OVCAR3 (cell line): ENCODE measurements around the genes ANXA9 and PIP5K1A.

GRCh38 chr1:150623852-150625066, 5.2 kb downstream of the ENSA start:
- RRBS: no CpG with 5 or more reads among the region's 4 CpGs

GRCh38 chr1:150628547-150629201, 738 bp downstream of the ENSA start:
- RRBS: no CpG with 5 or more reads among the region's 20 CpGs

DNA sequence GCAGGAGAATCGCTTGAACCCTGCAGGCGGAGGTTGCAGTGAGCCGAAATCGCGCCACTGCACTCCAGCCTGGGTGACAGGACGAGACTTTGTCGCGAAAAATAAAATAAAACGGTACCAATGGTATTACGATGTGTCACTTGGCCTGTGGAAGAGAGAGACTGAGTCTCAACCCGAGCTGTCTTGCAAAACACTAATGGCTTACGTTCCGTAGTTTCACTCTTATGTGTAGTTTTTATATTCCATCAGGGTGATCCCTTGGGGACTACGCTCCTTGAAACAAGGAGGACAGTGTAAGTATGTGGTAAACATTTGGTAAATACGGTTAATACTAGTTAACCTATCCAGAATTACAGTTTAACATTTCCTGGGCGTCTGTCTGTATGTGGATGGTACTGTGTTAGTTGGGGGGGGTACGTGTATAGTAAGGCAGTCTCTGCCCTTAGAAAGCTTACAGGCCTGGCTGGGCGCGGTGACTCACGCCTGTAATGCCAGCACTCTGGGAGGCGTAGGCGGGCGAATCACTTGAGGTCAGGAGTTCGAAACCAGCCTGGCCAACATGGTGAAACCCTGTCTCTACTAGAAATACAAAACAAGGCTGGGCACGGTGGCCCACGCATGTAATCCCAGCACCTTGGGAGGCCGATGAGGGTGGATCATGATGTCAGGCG, 933 bp upstream of the ENSA start:
- RRBS: no CpG with 5 or more reads among the region's 28 CpGs

GRCh38 chr1:150768314-150768647, 2.7 kb upstream of the CTSS start:
- RRBS: no CpG with 5 or more reads among the region's 3 CpGs

- RRBS: no CpG with 5 or more reads among the region's 23 CpGs
These were observed 1.1 kb upstream of the SETDB1 start for GRCh38 chr1:150925029-150925542.

DNA sequence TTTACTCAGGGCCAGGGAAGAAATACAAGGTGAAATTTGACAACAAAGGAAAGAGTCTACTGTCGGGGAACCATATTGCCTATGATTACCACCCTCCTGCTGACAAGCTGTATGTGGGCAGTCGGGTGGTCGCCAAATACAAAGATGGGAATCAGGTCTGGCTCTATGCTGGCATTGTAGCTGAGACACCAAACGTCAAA, 16.6 kb downstream of the SETDB1 start:
- RRBS: no CpG with 5 or more reads among the region's 4 CpGs

DNA sequence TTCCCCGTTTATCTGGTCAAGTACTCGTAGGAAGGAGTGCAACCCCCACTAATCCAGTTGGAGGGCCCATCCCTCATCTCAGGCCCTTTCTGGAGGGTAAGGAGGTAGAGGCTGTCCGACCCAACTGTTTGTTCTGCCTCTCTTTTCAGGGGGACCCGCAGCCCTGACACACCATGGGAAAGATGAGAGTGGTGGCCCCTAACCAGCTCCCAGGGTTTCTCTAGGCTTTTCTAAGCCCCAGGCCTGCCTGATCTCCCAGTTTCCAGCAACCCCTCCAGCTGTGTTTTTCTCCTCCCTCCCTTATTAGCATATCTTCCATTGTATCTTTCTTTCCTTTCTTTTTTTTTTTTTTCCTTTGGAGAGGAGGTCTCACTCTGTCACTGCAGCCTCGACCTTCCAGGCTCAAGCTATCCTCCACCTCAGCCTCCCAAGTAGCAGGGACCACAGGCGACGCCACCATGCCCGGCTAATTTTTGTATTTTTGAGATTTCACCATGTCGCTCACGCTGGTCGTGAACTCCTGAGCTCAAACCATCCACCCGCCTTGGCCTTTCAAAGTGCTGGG, 1.7 kb upstream of the CERS2 start:
- RRBS: no CpG with 5 or more reads among the region's 12 CpGs

DNA sequence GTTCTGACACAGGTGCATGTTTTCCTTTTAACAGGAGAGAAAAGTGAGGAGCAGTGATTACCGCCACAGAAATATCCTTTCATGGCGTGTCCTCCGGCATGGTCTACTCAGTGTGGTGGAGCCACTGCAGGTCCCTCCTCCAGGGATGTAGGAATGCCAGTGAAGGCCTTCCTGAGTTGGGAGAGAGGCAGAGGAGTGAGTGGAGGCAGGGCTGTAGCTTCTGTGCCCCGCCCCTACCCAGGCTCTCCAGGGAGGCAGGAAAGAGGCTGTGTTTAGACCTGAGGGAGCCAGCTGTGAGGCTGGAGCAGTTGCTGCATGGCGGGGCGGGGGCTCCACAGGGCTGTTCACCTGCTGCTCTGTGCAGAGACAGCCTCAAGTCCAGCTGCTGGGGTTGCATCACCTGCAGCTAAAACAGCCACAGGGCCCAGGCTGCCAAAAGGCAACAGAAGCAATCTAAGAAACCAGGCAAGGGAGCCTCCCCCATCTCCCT, 904 bp upstream of the ANXA9 start:
- RRBS: no CpG with 5 or more reads among the region's 6 CpGs

GRCh38 chr1:150981633-150982610, at the start of gene ANXA9:
Gene ANXA9, plus strand, starts transcription at chr1:150982292.
- RRBS: 40% methylated on average over 4 of the region's 9 CpGs

- RRBS: no CpG with 5 or more reads among the region's 7 CpGs
These were observed 11.7 kb upstream of the BNIPL start for GRCh38 chr1:151024484-151025208.

- RRBS: no CpG with 5 or more reads among the region's 4 CpGs
These were observed 5.1 kb downstream of the C1orf56 start for GRCh38 chr1:151052334-151053273.

DNA sequence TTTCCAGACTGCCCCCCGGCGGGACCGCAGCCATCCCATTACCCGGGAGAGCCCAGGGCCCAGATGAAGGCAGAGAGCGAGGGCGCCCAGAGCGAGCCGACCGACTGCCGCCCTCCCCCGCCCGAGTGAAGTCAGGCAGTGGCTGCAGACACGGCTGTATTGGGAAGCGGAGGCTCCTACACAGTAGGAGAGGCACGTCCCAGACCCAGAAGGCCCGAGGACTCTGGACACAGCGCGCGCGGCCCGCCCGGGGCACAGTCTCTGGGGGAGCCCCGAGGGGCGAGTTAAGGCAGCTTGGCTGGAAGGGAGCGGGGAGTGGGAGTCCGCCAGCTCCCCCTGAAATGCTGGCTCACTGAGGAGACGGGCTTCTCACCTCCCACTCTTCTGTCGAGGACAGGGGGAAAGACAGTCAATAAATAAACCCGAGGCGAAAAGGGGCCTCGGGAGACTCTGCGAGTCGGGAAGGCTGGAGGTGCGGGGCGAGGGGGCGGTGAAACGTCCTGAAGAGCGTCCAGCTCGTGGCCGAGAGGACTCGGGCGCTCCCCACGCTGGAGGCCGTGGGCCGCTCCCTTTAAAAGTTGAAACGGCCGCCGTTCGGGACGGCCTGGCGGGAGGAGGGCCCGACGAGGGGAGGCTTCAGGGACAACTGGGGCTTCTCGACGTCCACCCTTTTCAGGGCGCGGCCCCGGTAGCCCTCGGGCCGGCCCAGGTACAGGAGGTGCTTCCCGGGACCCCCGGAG, 14.3 kb downstream of the SEMA6C start:
- RRBS: 88% methylated on average over 2 of the region's 62 CpGs

GRCh38 chr1:151144048-151144591, 2.3 kb downstream of the SEMA6C start:
- RRBS: no CpG with 5 or more reads among the region's 5 CpGs

GRCh38 chr1:151147164-151147604, 753 bp upstream of the SEMA6C start:
- RRBS: no CpG with 5 or more reads among the region's 8 CpGs

DNA sequence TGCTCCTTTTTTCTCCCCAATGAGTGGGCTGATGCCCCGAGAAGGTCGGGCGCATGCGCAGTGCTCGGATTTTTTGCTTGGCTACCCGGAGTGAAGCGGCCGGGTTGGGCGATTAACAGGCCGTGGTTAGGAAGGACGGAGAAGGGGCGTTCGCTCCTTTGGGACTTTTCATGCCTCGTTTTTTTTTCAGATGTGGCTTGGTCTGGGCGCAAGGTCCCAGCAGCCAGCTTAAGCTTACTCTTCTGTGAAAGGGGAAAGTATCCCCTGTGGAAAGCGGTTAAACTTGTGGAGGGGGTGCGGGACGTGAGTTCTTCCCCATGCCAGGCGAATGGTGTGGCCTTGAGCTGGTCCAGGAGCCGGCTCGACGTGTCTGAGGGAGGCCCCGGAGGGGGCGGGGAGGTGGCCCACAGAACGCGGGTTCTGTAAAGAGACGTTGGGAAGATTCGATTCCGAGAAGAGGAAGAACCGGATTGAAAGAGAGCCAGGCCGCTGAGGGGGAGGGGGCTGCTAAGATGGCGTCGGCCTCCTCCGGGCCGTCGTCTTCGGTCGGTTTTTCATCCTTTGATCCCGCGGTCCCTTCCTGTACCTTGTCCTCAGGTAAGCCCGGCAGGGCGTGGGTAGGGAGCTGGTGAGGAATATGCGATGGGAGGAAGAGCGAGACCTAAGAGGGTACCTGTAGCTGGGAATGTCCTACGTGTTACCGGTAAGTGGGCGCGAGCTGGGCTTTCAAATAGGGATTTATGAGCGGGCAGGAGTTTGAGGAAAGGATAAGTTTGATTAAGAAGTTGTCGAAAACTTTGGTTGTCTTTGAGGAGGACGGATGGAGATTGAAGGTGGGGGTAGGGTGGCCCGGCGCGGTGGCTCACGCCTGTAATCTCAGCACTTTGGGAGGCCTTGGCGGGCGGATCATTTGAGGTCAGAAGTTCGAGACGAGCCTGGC, at the start of gene PIP5K1A:
Gene PIP5K1A, plus strand, starts transcription at position 68 of the 940 bp plus-strand sequence.
- RRBS: 5% methylated on average over 16 of the region's 59 CpGs

DNA sequence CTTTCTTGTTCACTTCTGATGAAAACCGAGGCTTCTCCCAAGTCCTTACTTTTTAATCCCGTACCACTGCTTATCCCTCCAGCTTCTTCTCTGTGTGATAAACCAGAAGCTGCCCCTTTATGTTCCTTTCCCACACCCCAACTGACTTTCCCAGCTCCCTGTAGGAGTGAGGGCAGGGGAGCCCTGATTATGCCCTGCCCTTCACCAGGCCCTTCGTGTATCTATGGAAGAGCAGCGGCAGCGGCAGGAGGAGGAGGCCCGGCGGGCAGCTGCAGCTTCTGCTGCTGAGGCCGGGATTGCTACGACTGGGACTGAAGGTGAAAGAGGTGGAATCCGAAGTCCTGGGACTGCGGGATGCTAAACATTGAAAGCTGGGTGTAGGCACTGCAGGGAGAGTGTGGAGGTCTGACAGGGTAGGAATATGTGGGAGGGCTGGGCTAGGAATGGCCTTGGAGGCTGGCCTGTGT, 11.3 kb downstream of the PSMD4 start:
- RRBS: no CpG with 5 or more reads among the region's 11 CpGs

DNA sequence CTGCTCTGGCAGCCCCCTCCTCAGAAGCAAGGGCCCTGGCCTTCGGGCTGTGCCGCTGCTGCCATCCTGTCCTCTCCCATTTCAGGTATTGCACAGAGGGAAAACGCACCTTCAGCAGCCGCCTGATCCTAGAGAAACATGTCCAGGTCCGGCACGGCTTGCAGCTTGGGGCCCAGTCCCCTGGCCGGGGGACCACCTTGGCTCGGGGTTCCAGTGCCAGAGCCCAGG, 8.2 kb downstream of the ZNF687 start:
- RRBS: 89% methylated on average over 4 of the region's 8 CpGs

GRCh38 chr1:151292136-151293435, 10.5 kb downstream of the ZNF687 start:
- RRBS: no CpG with 5 or more reads among the region's 19 CpGs

DNA sequence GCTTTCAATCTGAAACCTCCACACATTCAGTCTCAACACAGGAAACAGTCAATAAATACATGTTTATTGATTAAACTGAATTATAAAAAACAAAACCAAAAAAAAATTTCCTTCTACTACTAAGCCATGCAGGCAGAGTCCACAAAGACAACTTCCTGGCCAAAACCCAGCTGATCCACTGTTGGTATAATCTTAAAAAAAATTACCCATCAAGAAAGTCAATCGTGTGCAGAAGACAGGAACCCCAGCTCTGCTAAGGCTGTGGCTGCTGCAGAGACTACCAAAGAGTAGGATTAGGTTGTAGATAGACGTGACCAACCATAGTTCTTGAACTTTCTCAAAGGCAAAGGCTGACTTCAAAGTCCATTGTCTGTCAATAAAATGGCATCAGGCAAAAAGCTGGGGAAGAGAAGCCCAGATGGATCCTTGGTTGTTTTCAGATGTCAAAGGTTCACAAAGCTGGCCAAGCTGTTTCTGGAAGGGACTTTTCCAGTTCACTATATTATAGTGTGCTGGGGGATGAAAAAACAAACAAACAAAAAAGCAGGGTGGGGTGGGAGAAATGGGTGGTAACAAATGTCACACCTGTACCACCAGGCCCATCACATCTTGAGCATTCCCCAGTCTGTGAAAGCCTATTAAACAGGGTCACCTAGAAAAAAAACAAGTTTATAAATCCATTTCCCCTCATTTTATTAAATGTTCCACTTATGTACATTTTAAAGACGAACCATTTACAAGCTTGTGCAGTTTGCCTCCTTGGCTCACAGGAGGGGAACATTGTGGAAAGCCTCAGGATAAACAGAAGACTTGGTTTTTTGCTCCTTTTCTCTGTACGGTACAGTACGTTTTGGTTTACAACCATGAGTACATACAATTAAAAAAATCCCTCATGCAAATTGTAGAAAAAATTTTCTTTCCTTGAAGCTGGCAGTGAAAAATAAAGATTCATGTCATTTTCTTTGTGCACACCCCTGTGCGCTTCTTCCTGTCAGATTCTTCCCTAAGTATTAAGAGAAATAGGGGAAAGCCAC, 3.6 kb downstream of the PSMB4 start:
- RRBS: no CpG with 5 or more reads among the region's 6 CpGs

GRCh38 chr1:151405069-151405815, 5.9 kb downstream of the PSMB4 start:
- RRBS: no CpG with 5 or more reads among the region's 12 CpGs